GM19240 (cell line): ENCODE results near the gene DHX15.

DNA sequence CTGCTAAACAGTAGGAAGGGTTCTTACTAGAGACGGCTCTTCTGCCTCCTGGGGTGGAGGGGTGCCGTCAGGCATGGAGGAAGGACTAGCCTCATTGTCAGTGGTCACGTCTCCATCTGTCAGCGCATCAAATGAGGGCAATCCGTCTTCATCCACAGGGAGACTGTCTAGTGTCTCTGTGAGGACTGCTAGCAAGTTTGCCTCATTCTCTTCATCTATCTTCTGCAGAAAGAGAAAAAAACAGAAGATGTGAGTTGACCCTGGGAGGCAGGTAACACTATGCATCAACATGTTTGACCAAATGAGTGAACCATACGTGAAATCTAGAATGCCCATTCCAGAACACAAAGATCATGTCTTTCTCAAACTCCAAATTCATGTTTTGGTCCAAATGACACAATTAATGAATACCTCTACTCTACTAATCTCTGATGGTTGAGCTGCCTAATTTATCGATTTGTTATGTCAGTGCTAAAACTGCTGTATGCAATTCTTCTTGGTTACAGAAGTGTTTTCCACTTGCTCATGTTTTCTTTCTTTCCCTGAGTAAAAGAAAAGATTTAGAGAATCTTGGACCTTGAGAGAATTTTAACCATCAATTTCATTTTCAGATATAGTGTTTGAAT, 58.2 kb downstream of the PPARGC1A start:
- RRBS, result no CpG with 5 or more reads among the region's 7 CpGs

DNA sequence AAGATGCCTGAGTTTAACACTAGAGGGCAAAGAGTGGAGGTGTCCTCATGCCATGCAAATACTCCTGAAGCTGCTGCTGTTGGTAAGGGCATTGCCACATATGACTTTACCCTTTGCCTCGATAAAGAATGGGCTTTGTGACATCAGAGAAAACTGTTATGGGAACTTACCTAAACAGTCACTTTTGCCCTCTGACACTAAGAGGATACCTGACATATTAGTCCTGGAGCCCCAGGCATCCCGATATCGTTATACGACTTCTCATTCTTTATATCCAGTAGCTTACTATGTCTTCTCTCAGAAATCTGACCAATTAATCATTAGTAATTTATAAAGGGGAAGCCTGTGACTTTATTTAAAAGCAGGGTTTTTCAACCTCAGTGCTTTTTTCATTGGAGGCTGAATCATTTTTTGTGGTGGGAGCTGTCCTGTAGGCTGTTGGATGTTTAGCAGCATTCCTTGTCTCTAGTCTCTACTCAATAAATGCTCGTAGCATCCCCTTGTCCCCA, 7.8 kb downstream of the PPARGC1A start:
- RRBS, result no CpG with 5 or more reads among the region's 5 CpGs

- RRBS, result no CpG with 5 or more reads among the region's 15 CpGs
These were observed 31.1 kb upstream of the PPARGC1A start for GRCh38 chr4:23920710-23921525.

DNA sequence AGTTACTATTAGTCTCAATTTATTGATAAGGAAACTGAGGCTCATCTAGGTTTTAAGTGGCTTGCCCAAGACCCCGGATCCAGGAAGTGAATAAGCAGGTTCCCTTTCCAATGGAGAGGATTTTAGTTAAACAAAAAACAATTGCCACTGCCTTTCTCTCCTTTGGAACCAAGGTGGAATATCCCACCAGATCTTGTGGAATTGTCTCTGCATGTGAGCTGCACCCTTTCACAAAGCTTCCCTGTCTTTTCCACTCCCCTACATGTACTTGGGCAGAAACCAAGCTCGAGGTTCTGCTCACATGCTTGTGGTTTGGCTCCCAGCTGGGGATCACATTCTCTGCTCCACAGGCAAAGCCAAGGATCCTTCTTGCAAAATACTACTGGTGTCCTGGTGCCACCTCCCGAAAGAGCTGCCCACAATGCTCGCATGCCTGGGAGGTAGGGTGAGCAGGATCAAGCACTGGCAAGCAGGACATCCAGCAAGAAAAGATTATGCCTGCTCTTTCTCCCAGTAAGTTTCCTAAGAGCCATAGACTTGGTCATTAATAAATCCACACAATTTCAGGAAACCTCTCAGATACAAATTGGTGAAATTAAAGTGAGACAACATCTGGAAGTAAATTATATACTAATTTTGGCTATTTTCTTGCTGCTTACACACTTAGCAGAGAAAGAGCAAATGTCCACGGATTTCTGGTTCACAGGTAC, 45.0 kb upstream of the PPARGC1A start:
- RRBS, result no CpG with 5 or more reads among the region's 5 CpGs

- RRBS, result 2% methylated on average over 24 of the region's 61 CpGs
These were observed 701 bp downstream of the DHX15 start for GRCh38 chr4:24583397-24584308.

GRCh38 chr4:24584309-24584828, at the start of gene DHX15:
DHX15 (minus strand) TSS chr4:24584554.
- RRBS, result 5% methylated on average over 5 of the region's 42 CpGs

GRCh38 chr4:24597834-24598517, 13.6 kb upstream of the DHX15 start:
- RRBS, result no CpG with 5 or more reads among the region's 12 CpGs

DNA sequence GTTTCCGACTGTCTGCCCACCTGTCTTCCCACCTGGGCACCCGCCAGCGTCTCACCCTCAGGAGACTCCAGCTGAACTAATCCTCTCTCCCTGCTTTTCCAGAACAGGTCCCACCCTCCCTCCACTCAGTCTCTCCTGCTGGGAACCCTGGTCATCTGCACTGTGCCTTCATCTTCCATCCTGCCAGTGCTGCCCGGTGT, 2.8 kb downstream of the SOD3 start:
- RRBS, result no CpG with 5 or more reads among the region's 4 CpGs

DNA sequence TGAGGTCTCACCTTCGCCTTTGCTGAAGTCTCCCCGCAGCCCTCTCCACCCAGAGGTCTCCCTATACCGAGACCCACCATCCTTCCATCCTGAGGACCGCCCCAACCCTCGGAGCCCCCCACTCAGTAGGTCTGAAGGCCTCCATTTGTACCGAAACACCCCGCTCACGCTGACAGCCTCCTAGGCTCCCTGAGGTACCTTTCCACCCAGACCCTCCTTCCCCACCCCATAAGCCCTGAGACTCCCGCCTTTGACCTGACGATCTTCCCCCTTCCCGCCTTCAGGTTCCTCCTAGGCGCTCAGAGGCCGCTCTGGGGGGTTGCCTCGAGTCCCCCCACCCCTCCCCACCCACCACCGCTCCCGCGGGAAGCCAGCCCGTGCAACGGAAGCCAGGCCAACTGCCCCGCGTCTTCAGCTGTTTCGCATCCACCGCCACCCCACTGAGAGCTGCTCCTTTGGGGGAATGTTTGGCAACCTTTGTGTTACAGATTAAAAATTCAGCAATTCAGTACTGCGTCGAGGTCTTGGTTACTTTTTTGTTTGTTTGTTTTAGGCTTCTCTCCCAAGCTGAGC, 5.0 kb downstream of the SOD3 start:
- RRBS, result no CpG with 5 or more reads among the region's 25 CpGs

- RRBS, result no CpG with 5 or more reads among the region's 5 CpGs
These were observed 55.3 kb downstream of the LGI2 start for GRCh38 chr4:24975377-24975928.

- RRBS, result 17% methylated on average over 5 of the region's 46 CpGs
These were observed 57.6 kb upstream of the LGI2 start for GRCh38 chr4:25088127-25089046.

GRCh38 chr4:25161134-25161801, 1.0 kb upstream of the SEPSECS start:
- RRBS, result no CpG with 5 or more reads among the region's 7 CpGs

GRCh38 chr4:25781935-25782653, 80.7 kb downstream of the SEL1L3 start:
- RRBS, result no CpG with 5 or more reads among the region's 6 CpGs

DNA sequence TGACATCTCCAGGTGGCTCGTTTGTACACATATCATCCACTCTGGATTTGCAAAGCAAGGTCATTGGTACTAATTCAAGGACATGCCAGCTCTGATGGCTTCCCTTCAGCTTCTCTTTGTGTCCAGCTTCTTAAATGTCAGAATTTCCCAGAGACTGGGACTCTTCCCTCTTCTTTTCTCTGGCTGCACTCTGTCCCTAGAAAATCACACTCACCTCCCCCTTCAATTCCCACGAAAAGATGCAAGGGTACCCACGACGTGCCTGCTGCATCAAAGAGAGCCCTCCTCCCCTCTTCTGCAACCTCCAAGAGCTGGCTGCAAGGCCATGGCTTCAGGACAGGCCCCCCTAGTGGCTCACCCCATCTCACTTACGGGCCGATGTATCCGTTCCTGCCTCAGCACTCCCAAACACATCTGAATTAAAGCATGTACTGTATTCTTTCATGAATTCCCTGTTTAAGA, 42.7 kb downstream of the SEL1L3 start:
- RRBS, result no CpG with 5 or more reads among the region's 7 CpGs

DNA sequence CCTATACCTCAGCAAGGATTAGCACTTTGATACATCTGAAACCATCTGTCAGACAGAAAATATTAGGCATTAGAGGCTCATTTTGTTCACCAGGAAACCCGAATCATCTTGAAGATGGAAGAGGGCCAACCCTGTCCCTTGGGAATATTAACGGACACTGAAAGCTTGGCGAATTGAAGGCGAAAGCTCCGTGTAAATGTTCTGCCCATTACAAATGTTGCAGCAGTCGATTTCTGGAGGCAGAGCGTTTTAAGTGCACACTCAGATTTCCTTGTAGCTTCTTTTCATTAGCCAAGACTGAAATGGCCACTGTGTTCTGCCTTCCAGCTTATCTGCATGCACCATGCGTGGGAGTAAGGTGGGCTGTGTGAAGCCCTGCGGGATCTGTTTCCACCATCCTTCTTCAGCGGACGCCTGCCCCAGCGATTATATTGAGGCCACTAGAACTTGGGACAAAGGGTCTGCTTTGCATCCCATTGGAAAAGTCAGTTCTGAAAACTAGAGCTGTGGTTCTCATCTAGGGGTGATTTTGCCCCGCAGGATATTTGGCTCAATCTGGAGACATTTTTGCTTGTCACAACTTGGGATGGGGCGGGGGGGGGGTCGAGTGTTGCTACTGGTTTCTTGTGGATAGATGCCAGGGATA, 1.4 kb downstream of the SMIM20 start:
- RRBS, result no CpG with 5 or more reads among the region's 15 CpGs

- RRBS, result no CpG with 5 or more reads among the region's 6 CpGs
These were observed 5.7 kb downstream of the SMIM20 start for GRCh38 chr4:25919697-25920204.

DNA sequence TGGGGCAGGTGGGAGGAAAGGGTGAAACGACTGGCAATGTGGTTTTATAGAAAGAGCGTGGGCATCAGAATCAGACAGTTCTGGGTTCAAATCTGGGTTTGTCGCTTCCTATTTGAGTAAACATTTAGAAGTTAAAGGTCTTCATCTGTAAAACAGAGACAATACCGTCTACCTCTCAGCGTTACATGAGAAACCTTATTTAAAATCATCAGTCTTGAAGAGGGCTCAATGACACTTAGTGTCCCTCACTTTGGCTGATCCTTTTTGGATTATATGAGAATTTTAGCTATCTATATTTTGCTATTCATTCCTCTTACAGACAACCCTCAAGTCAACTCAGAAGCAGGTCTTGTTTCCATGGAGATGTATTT, 160.4 kb downstream of the SMIM20 start:
- RRBS, result no CpG with 5 or more reads among the region's 5 CpGs

GRCh38 chr4:26150877-26151336, 169.9 kb upstream of the RBPJ start:
- RRBS, result no CpG with 5 or more reads among the region's 5 CpGs

DNA sequence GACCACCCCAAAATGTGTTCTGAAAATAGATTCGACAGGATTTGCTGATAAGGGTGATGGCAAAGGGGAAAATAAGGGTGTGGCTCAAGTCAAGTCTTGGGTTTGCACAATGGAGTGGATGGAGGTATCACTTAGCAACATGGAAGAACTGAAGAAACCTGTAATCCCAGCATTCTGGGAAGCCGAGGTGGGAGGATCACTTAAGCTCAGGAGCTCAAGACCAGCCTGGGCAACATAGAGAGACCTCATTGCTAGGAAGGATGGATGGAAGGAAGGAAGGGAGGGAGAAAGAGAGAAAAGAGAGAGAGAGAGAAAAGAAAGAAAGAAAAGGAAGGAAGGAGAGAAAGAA, 107.0 kb upstream of the RBPJ start:
- RRBS, result no CpG with 5 or more reads among the region's 2 CpGs

DNA sequence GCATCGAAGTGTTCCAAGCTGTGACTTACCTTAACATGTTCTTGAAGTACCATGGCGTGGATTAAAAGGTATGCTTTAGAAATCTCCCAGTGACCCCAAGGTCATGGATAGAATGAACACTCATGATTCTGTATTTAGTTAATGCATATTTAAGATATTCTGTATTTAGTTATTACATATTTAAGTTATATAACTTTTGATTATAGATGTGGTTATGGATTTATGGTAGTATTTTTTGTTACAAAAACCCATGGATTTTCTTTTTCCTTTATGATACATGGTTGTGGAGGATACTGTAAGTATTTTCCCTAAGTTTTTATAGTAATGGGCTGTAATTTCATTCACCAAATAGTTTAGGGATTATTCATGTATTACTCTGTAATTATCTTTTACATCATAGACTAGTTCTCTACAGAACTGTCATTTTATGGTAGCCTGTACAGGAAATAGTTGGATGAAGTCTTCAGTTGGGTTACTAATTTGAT, 41.8 kb downstream of the RBPJ start:
- RRBS, result no CpG with 5 or more reads among the region's 2 CpGs